Neural crest cell (in vitro differentiated cells): ENCODE data around the genes MSTN and GLS.

DNA sequence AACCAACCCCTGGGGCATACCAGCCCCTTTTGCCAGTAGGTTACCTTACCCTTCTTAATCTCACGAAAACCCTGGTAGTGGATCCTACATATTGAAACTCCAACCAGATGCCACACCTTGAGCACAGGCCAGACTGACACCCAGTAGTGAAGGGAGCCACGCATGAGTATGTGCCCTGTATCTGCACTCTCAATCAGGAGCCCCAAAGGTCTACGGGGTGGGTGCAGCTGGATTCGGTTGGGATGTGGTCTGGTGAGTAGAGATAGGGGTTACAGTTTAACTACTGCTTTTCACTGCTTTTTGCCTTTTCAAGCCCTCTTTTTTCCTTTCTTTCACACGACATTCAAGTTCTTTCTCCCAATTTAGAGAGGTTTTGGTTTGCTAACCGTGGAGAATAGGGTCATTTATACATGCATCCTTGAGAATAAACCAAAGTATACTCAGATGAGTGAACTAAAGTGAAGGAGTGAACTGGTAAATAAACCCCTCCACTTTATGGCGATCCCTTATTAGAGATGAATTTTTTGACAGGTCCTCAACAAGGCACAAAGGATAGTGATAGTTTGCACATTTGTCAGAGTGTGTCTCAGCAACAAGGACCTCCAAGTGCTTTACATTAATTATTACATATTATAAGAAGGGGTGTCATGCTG lies 1.4 kb upstream of the SLC40A1 start:
- PRO-cap, result no peak

DNA sequence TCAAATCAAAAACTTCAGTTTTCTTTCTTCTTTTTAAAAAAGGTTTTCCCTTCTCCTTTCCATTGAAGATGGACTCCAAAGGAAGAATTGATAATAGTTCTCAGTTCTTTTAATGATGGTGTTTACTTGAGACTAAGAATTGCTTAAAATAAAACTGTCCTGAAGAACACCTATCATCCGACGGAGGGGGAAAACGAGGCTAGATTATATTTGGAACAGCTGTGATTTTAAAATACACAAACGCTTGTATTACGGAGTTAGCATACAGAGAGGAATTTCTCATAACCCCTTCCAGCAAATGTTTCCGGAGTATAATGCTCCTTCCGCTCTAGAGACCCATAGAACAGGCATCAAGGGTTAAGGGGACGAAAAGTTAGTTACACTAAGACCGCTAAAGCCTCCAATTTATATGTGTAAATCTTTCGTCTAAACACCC lies 888 bp downstream of the ORMDL1 start:
- PRO-cap, result no peak

GRCh38 chr2:190062615-190062983 lies at the start of gene MSTN:
MSTN (minus strand) TSS chr2:190062729.
- PRO-cap, result no peak

DNA sequence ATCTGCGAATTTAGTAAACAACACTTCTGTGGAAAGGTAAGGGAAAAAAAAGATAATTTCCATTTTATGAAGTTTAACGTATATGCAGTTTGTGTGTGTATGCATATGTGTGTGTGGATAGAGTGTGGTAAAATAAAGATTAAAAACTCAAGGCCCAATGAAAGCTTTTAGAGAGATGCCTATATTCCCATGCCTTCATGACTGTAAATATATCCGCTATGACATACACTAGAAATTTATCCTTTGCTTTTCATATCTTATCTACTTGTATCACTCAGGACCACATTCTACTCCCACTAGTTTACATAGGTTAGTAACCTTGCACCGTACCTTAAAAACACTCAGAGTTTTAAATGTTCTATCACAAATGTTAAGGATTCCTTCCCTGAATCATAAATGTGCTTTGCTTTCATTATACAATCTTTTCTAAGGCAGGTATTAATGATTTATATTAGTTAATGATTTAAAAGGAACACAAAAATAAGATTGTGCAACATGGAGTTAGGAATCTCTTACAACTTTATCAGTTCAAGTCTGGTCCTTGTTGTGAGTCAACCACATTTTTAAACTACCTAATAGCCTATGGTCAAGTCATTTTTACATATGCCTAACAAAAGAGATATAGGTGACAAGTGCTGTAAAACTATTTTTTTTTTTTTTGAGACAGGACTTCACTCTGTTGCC lies 8.4 kb upstream of the INPP1 start:
- PRO-cap, result no peak

GRCh38 chr2:190497369-190497804 lies 37.1 kb downstream of the NEMP2 start:
- PRO-cap, result no peak

DNA sequence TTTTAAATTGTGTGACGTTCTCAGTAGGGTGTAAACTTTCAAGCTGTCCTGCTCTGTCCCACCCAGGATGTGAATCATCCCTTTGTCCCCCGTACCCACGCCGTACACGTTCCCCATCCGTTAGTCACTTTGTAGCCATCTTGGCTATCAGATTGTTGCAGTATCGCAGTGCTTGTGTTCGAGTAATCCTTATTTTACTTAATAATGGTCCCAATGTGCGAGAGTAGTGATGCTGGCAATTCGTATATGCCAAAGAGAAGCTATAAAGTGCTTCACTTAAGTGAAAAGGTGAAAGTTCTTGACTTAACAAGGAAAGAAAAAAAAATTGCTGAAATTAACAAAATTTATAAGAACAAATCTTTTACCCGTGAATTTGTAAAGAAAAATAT lies 40.9 kb upstream of the NAB1 start:
- PRO-cap, result no peak

DNA sequence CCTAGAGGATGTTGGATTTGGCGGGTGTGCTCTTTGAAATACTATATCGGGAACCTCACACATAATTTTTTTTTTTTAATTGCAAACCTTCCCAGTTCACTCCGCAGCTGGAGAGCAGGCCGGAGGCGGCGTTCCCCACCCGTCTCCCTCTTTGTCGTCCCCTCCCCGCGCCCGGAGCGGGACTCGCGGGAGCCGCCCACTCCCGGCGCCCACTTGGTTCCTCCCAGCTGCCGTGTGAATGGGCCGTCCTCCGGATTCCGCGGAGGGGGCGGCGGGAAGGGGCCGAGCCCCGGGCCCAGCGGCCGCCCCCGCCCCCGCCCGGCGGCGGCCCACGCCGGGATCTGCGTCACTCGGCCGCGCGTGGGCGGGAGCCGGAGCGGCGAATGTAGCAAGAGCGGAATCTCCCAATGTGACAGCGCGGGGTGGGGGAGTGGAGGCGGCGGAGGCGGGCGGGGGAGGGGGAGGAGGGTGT lies 297 bp upstream of the NAB1 start:
- PRO-cap, result bidirectional peak, plus-strand start at position 212 of the sequence, minus-strand start at position 150 of the sequence

DNA sequence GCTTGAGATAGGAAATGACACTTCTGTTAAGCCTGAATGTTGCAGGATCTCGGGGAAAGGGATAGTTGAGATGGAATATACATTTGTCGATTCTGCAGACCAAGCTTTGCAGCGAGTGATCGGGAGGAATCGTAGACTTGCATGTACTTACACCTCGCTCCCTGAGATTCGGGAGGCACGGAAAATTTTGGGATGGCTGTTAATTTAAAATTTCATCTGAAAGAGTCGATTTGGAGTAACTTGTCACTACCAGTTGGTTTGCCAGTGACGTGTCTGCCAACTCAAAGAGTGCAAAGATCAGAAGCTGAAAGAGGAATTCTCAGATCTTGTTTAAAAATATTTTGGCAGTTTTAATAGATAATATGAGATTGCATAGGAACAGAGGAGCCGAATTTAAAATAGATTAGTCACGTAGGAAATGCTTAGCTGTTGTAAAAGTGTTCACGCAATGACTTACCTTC lies 1.2 kb downstream of the NAB1 start:
- PRO-cap, result no peak

DNA sequence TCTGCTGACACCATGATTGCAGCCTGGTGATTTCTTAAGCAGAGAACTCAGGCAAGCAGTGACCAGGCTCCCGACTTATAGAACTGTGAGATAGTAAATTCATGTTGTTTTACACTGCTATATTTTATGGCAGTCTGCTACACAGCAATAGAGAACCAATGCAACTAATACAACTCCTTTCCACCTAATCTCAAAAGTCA lies 95.4 kb upstream of the GLS start:
- PRO-cap, result no peak

- PRO-cap, result no peak
These were observed 71.2 kb upstream of the GLS start for GRCh38 chr2:190809419-190809780.

DNA sequence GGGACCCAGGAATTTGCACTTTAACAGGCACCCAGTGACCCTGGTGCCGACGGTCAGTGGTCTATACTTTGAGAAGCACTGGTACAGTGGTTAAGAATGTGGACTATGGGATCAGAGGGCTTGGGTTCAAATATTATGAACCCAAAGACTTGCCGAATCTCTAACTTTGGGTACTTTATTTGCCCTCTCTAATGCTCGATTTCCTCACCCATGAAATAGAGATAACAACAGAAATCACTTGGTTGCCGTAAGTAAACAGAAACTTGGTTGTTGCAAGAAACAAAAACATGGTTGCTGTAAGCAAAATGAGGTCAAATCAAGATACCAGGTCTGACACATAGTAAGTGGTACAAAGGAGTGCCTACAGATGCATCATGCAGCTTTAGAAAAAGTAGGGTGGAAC lies 69.5 kb upstream of the GLS start:
- PRO-cap, result no peak

GRCh38 chr2:190842159-190842588 lies 38.4 kb upstream of the GLS start:
- PRO-cap, result no peak

- PRO-cap, result no peak
These were observed 33.8 kb upstream of the GLS start for GRCh38 chr2:190846827-190847225.

DNA sequence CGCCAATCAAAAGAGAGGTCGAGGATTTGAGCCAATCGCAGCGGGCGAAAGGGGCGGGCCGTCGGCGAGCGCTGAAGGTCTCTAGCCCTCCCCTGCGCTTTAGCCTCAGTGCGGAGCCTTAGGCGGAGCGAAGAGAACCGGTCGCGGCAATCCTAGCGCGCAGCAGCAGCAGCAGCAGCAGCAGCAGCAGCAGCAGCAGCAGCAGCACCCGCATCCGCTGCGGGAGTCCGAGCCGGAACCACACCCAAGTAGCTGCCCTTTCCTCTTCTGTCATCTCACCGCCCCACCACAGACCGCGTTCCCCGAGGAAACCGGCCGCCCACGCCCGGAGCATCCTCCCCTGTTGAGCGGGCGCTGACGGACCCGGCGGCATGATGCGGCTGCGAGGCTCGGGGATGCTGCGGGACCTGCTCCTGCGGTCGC lies at the start of gene GLS:
GLS (plus strand) TSS at position 108 of the 423 bp plus-strand sequence.
- PRO-cap, result bidirectional peak, plus-strand start at position 108 of the sequence, minus-strand start outside the sequence

DNA sequence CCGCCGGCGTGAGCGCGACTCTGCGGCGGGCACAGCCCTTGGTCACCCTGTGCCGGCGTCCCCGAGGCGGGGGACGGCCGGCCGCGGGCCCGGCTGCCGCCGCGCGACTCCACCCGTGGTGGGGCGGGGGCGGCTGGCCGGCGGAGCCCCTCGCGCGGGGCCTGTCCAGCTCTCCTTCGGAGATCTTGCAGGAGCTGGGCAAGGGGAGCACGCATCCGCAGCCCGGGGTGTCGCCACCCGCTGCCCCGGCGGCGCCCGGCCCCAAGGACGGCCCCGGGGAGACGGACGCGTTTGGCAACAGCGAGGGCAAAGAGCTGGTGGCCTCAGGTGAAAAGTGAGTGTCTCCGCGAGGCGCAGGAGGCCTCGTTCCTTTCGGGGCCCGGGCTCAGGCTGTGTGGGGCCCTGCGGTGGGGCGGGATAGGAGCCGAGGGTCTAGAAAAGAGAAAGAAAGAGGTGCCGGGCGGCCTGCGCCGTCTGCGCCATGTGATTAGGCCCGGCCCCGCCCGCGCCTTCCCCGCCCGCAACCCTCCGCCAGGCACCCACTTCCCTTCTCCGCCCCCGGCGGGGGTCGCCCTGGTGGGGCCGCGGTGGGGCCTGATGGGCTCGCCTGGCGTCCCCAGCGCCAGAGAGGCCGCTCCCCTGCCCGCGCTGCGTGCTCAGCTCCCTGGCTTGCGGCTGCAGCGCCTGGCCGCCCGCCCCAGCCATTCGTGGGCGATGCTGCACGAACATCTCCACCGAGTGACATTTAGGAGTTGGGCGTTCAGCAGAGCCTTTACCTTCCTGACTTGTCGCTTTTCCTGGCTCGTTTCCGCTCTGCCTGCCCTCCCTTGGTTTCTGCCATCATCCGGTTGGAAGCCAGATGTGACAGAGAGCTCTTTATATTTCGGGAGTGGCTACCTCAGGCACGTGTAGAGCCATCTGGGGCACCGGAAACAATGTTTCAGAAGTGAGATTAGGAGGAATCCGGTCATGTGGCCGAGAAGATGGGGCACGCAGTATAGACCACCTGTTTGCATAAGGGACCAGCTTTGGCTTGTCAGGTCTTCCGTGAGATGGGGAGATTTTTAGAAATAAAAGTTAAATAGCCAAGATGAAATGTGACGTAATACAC lies 871 bp downstream of the GLS start:
- PRO-cap, result unidirectional peak, plus-strand start at position 179 of the sequence; bidirectional peak, plus-strand start at position 625 of the sequence, minus-strand start at position 370 of the sequence; bidirectional peak, plus-strand start at position 943 of the sequence, minus-strand start at position 740 of the sequence

DNA sequence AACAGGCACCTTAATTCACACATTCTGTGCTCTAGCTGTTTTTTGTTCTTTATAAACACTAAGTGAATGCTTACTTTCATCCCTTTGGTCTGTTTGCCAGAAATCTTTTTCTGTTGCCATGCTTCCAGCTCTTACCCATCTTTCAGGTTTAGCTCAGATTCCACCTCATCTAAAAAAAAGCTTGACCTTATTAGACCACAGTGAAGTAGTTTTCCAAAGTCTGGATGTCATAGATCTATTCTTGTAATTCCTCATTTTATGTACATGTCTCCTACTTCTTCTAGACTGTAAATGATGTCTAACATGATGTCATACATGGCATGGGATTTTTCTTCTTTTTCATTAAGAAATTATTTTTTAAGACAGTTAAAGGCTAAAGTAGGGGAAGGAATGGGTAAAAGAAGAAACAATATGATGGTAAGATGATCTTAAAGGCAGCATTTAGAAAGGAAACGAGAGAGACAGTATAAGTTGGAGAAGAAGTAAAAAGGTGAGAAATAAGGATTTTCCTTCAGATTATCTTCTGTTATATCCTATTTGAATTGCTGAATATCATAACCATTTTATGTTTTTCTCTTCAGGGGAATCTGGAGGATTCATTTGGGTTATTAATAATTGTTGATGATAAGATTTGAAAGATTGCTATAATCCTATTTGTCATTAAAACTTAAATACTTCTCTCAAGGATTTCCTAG lies 11.3 kb downstream of the GLS start:
- PRO-cap, result no peak

- PRO-cap, result no peak
These were observed 55.0 kb downstream of the GLS start for GRCh38 chr2:190935586-190936152.

- PRO-cap, result no peak
These were observed 64.0 kb downstream of the STAT1 start for GRCh38 chr2:190949755-190950544.

DNA sequence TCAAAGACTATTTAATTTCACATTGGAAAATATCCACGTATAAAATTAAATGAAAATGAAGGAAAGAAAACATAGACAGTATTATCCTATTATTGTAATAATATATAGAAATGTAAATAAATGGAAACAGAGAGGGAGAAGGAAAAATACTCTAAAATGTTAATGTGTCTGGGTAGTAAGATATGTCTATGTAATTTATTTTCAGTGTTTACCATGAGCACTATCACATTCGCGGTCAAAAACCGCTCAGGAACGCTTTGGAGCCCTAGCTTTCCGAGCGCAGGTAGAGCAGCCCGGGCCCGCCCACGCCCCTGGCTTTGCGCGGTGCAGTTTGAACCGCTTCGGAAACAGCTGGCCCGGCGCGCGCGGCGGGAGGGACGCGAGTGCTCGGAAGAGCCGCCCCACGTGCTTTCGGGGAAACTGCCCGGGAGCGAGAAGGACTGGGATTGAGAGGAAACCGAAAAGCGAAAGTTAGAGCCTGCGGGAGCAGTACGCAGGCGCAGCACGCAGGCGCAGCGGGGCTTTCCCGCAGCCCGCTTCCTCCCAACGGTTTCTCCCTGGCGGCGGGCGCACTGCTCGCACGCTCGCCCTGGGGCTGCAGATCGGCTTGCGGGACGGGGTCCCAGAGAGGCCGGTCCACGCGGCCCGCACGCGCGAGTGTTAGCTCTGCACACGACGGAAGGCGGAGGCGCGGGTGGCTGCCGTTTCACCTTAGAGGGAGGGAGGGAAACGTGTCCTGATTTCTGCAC lies 6.2 kb upstream of the STAT1 start:
- PRO-cap, result bidirectional peak, plus-strand start at position 551 of the sequence, minus-strand start at position 333 of the sequence

DNA sequence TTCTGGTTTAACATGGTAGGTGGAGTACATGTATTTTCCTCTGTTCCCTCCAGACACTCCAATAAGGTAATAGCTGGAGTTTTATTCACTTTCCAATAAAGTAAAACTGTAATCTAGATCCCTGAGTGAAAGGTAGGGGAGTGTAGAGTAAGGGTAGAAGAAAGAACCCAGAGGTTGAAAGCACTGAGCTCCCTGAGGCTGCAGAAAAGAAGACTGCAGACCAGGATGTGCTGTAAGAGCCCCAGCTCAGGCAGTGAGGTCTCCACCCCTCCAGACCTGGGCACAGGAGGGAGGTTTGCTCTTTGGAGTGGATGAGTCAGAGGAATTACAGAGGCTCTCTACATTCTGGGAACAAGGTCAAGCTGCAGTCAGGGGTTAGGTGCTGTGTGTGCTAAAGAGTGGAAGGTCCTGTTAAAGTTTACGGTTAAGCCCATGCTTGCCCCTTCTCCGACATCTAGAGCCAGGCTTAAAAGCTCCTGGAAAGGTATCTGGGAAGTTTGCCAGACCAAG lies 27.7 kb upstream of the STAT1 start:
- PRO-cap, result no peak